Parotid gland (tissue), 1 donor: ENCODE measurements around a stretch of chr17.

- PRO-cap = no peak
Measured at GRCh38 chr17:42903802-42904482, 3.3 kb downstream of the G6PC1 start.

DNA sequence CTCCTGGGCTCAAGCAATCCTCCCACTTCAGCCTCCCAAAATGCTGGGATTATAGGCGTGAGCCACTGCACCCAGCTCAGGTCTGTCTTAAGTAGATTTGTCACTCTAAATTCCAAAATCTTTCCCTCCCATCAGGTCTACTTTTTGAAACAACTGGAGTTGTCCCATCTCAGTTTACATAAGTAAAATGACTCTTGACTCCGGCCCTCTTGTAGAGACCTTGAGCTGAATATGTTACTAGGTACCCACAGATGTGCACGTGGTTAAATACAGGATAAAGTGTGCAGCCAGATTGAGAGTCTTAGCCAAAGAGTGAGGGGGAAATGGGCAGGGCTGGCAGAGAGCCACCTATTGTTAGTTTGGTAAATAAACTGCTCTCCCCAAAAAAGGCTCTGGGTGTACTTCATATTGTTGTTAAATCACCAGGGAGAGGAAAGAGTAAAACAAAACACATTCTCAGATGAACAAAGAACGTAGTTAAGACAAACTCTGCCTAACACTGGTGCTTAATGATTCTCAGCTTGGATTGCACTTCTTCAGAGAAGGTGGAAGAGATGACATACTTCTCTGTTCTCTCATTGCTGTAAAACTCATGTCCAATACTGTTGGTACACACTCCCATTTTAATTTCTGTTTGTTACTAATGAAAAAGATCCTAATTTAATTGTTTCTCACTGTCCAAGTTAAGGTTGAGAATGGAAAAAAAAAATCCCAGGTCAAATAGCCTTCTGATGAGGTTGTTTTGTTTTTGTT, 20.4 kb downstream of the G6PC1 start:
- PRO-cap = no peak

- PRO-cap = no peak
Measured at GRCh38 chr17:42980677-42981688, 618 bp downstream of the RUNDC1 start.

GRCh38 chr17:43013244-43014405, 7.0 kb downstream of the IFI35 start:
- PRO-cap = no peak

DNA sequence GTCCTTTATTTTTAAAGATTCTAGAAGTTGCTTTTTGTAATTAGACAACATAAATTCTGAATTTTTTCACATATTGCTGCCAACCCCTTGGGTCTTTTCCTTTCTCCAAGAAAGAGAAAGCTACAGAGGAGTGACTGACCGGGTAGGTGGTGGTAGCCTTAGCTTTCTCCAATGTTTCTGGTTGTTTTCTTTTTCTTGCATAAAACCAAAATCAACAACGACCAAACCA, 993 bp downstream of the BRCA1 start:
- PRO-cap = no peak

- PRO-cap = no peak
Measured at GRCh38 chr17:43246453-43246791, 18.0 kb upstream of the CCDC200 start.

DNA sequence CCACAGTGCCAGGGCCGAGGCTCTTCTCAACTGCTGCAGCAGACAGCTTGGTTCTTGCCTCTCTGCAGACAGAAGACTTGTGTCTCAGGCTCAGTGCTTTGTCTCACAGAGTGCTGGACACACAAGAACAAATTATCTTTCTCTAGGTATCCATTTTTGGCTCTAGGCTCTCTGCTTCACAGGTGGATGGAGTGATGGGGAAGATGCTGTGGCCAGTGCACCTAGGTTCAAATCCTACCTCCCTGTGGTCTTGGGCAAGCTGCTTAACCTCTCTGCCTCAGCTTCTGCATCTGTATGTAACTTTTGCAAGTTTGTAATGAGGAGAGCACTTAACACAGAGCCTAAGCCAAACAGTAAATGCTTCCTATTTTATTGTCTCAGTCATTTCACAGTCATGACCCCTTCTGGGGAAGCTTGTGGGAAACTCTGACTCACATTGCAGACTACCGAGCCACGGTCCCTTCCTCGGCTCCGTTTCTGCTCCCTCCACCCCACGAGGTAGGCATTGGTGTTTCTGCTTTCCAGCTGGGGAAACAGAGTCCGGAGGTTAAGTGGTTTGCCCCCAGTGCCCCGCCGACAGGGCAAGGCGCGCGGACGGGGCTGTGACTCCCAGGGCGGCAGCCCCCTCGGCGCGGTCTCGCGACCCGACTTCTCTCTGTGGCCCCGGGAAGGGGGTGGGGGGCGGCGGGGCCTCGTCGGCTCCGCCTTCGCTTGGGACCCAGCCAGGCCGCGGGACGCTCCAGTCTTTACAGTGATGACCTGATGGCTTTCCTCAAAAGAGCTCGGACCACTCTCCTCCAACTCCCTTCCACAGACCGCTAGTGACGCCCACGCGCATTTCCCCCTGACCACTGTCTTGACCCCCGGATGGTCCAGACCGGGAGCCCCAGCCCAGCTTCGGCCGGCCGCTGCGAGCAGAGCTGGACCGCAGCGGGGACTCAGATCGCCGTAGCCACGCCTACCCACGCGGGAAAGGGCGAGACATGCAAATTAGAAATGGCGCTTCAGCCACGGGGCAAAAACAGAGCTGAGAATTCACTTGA, 83.8 kb upstream of the ARL4D start:
- PRO-cap = unidirectional peak, plus-strand start at position 434 of the sequence; bidirectional peak, plus-strand start outside the sequence, minus-strand start at position 940 of the sequence

GRCh38 chr17:43359591-43360207, 39.1 kb upstream of the ARL4D start:
- PRO-cap = no peak

DNA sequence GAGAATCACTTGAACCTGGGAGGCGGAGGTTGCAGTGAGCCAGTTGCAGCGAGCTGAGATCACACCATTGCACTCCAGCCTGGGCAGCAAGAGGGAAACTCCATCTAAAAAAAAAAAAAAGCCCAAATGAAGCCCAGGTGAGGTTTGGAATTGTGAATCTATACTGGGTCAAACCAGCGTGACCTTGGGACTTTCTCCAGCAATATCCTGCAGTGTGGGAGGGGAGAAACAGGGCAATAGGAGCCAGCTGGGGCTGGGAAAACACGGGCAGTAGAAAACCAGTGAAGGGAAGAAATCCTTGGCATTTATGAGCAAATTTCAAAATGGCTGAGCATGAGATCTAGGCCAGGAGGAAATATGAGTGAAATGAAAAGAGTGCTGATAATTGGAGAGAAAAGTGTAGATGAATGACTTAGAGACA, 8.1 kb upstream of the DHX8 start:
- PRO-cap = no peak

DNA sequence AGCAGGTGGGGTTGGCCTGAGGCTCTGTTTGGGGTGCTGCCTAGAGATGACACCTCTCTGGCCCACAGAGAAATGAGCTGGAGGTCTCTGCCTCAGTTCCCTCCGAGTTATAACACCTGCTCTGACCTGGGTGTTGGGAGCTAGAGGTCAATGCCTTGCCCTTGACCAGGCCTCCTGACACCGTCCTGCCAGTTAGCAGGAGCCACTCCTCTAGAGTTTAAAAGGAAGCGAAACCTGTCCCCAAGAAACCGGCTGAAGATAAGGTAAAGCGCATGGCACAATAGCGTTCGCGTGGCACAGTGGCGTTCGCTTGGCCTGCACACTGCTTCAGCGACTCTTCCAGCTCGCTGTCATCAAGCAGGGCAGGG, 28.1 kb upstream of the ETV4 start:
- PRO-cap = no peak

DNA sequence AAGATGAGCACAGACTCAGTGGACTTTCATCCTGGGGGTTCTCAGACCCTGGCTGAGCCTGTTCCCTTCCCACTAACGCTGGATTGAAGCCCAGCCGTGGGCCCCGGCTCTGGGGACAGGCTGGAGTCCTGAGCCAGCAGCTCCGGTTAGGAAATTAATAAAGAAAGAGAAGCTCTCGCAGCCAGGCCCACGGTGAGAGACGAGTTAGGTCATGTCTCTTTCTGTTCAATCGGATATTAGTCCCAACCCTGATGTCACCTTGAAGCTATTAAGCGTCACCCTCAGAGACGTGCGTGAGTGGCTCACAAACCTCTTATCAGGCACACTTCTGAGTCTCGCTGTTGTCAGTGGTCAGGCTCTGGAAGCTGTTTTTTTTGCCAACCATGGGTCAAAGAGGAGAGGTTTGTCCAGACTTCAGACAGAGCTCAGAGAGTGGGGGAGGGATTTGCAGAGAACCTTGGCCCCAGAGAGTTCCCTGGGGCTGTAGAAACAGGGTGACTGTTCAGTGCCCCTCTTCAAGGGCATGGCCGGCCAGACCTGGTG, 27.0 kb downstream of the MEOX1 start:
- PRO-cap = no peak

GRCh38 chr17:43758883-43759134, 218 bp upstream of the SOST start:
- PRO-cap = no peak

- PRO-cap = no peak
Measured at GRCh38 chr17:43771329-43771821, 7.4 kb downstream of the DUSP3 start.

DNA sequence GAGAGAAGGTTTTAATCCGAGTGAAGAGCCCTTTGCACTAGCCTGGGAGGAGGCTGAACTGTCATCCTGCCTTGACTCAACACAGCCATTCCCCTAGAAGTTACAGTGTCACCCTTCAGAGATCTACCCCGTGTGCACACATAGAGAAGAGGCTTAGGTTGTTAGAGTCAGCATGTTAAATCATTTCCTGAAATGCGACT, 14.4 kb downstream of the PPY start:
- PRO-cap = no peak

- PRO-cap = no peak
Measured at GRCh38 chr17:44000124-44000610, 4.3 kb upstream of the NAGS start.

- PRO-cap = no peak
Measured at GRCh38 chr17:44034265-44034518, 19.4 kb upstream of the TMEM101 start.

DNA sequence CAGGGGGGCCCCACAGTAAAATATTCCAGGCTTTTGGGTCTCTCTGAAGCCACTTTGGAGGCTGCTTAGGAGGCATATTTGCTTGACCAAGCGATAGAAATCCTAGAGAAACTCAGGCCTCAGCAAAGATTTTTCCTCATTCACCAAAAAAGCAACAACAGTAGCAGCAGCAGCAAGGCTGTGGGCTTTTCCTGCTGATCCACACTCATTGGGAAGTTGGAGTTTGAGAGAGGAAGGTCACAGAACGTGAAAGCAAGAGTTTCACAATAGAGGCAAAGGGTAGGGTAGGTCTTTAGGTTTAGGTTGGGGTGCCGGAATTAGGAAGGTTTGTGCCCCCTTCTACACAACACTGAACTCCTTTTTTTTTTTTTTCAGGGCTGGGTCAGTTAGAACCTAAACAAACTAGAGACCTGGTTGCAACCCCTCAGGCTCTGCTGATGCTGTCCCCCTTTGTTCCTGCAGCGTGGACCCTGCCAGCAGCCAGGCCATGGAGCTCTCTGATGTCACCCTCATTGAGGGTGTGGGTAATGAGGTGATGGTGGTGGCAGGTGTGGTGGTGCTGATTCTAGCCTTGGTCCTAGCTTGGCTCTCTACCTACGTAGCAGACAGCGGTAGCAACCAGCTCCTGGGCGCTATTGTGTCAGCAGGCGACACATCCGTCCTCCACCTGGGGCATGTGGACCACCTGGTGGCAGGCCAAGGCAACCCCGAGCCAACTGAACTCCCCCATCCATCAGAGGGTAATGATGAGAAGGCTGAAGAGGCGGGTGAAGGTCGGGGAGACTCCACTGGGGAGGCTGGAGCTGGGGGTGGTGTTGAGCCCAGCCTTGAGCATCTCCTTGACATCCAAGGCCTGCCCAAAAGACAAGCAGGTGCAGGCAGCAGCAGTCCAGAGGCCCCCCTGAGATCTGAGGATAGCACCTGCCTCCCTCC, 2.1 kb downstream of the TMUB2 start:
- PRO-cap = no peak

DNA sequence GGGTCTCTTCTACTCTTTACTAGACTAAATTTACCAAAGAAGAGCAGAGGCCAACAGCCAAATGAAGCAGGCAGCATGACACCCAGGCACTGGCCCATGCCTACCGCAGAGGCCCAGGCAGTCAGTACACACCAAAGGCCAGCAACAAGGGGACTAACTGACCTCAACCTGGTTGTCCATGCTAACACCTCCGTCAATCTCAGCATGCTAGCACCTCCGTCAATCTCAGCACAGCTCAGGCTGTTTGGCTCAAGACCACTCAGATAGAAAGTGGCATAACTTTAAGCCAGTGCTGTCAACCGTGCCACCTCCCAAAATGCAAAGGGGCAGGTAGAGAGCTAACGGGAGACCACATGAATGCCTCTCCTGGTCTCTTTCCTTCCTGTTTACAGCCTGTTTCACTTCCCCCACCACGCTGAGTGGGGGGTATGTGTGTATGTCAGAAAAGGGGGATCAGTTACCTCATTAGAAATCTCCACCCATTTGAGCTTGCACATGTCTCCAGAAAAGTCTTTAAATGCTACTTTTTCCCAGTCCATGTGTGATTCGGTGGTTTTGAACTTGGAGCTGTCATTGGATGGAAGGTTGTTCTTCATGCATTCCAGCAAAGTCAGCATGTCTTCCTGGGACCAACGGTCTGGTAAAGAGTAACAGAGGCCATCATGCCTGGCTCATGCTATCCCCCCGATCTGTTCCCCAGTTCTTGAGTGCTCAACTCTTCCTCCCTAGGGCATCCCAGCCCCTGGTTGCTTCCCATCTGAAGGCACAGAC, 3.2 kb downstream of the UBTF start:
- PRO-cap = no peak

GRCh38 chr17:44223479-44224113, 4.1 kb upstream of the UBTF start:
- PRO-cap = unidirectional peak, minus-strand start at chr17:44223643

DNA sequence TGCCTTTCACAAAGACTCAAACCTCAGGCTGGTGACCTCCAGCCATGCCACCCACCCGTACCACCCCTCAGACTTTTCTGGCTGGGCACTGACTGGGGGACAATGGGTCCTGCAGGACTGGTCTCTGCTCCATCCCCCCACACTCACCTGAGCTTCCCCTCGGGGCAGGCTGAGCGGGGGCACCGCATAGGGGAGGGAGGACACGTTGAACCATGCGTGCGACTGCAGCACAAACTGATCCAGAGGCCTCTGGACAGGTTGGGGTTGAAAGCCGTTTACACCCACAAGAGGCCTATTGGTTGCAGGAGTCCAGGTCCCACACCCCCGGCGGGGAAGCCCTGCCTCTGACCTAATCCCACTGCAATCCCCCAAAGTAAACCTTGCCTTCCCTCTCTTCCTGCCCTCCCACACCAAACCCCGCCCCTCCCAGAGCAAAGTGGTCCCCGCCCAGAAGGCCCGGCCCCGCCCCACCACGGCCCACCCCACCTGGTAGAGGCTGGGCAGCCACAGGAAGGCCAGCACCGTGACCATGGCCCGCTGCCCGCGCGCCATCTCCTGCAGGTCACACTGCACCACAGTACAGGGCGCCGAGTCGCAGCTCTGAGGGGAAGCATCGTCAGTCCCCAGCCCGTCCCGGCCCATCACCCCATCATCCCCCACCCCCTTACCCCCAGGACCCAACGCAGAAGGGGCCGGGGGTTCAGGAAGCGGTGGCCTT, 11.0 kb upstream of the FAM171A2 start:
- PRO-cap = no peak